Lower leg skin (tissue), 2 donors: ENCODE measurements around a stretch of chr7.

DNA sequence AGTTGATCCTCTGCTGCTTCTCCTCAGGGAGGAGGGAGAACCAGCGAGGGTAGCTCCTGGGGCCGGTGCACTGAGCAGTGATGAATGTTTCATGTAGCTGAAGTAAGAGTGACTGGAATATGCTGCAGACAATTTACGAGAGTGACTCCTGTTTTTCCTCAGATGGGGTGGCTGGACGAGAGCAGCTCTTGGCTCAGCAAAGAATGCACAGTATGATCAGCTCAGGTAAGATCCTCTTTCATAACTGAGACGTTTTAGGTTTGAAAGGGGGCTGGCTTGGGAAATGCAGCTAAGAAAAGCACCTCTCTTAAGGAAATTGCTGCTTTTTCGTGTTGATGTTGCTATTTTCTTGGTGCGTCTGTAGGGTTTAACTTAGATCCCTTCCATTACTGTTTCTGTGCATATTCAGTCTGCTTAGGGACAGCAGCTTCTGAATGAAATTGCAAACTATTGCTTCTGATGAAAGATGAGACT lies 588 bp downstream of the HDAC9 start:
- PRO-cap, result no peak
- RAMPAGE, long total RNA, 2 experiments, result no peak in any of the 2 experiments

DNA sequence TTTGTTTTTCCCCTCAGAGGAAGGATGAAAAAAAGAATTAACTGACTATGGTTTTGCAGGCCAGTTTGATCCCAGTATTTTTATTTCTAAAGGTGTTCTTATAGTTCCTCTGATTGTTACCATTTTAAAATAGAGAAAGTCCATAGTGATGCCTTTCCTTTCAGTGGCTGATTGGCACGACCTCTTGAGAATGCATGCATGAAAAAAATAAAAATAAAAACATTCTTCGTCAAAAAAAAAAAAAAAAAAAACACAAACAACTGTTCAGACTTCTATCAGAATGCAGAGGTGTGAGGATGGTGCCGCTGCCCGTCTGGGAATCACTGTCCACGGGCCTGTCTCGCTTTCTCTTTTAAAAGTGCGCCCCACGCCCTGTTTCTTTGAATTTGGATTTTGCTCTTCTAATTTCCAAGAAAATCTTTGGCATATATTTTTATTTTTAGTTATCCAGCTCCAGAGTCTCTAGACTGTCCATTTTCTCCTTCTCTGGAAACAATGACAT lies 1.8 kb downstream of the TWIST1 start:
- PRO-cap, result no peak
- RAMPAGE, long total RNA, 2 experiments, result no peak in any of the 2 experiments

- PRO-cap, result no peak
- RAMPAGE, long total RNA, 2 experiments, result no peak in any of the 2 experiments
Measured at GRCh38 chr7:19118079-19118725, 766 bp upstream of the TWIST1 start.

GRCh38 chr7:20125001-20125595 lies 92.1 kb downstream of the MACC1 start:
- PRO-cap, result no peak
- RAMPAGE, long total RNA, 2 experiments, result no peak in any of the 2 experiments

DNA sequence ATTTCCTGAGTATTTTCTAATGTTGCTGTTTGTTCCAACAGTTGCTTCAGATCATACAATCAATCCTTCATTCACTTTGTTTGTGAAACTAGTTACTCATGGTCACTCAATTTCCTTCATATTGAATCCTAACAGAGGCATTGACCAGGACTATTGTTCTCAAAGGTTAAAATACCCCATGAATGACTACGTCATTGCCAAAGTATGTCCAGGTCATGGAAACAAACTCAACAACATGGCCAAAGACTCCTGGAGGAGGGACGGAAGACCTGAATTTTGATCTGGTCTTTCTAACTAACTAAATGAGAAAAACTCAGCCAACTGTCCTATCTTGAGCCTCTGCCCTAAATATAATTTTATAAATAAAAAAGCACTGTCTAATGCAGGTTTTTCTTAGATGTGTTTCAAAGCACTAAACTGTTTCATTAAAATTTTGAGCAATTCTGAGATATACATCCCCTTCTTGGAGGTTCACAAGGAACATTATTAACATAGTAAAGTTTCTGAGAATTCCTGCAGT lies 53.9 kb upstream of the ABCB5 start:
- PRO-cap, result no peak
- RAMPAGE, long total RNA, 2 experiments, result no peak in any of the 2 experiments

DNA sequence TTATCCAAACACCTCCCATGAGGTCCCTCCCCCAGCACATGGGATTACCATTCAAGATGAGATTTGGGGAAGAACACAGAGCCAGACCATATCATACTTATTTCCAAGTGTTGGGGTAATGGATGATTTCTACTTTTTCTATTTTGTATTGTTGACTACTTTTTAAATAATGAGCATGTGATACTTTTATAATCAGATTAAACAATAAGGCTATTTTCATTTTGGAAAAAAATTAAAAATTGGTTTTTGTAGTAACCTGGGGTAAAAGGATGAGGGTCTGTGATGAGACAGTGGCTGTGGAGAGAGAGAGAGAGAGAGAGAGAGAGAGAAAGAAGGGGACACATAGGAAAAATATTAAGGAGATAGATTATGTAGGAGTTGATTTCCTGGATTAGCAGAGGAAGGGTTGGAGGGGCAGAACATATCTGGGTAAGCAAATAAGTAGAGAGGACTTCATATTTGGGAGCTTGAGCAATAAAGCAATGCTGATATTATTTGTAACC lies 301.3 kb upstream of the SP8 start:
- PRO-cap, result no peak
- RAMPAGE, long total RNA, 2 experiments, result no peak in any of the 2 experiments

- PRO-cap, result no peak
- RAMPAGE, long total RNA, 2 experiments, result no peak in any of the 2 experiments
Measured at GRCh38 chr7:22124996-22125817, 179.5 kb upstream of the CDCA7L start.

GRCh38 chr7:22301944-22302269 lies 55.0 kb downstream of the RAPGEF5 start:
- PRO-cap, result no peak
- RAMPAGE, long total RNA, 2 experiments, result no peak in any of the 2 experiments

GRCh38 chr7:22661259-22662564 lies 65.3 kb upstream of the IL6 start:
- PRO-cap, result no peak
- RAMPAGE, long total RNA, 2 experiments, result no peak in any of the 2 experiments

- PRO-cap, result no peak
- RAMPAGE, long total RNA, 2 experiments, result no peak in any of the 2 experiments
Measured at GRCh38 chr7:22842712-22843437, 20.2 kb upstream of the TOMM7 start.

- PRO-cap, result no peak
- RAMPAGE, long total RNA, 2 experiments, result no peak in any of the 2 experiments
Measured at GRCh38 chr7:23297826-23298432, 1.2 kb upstream of the MALSU1 start.

DNA sequence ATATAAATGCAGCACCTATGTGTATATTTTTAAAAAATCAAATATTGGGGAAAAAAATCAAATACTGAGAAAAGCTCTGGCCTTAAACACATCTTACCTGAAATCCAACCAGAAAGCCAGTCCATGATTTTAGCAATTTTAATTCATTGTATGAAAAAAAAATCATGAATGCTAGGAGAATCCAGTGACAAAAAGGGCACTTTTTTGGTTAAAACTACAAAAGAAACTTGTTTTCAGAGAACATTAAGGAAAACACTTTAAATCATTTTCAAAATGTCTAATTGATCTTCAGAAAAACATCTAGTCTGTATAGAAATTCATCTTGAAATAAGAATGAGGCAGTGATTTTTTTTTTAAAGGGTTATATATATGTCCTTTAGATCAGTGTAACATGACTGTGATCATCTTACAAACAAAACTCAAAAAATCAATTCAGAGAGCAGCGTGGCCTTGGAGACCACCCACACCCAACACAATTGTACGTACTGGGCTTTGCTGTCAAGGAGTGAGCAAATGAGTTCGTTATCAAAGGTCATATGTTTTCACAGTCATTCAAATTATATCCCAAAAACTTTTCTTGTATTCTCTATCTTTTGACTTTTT lies 11.4 kb downstream of the MALSU1 start:
- PRO-cap, result no peak
- RAMPAGE, long total RNA, 2 experiments, result no peak in any of the 2 experiments

DNA sequence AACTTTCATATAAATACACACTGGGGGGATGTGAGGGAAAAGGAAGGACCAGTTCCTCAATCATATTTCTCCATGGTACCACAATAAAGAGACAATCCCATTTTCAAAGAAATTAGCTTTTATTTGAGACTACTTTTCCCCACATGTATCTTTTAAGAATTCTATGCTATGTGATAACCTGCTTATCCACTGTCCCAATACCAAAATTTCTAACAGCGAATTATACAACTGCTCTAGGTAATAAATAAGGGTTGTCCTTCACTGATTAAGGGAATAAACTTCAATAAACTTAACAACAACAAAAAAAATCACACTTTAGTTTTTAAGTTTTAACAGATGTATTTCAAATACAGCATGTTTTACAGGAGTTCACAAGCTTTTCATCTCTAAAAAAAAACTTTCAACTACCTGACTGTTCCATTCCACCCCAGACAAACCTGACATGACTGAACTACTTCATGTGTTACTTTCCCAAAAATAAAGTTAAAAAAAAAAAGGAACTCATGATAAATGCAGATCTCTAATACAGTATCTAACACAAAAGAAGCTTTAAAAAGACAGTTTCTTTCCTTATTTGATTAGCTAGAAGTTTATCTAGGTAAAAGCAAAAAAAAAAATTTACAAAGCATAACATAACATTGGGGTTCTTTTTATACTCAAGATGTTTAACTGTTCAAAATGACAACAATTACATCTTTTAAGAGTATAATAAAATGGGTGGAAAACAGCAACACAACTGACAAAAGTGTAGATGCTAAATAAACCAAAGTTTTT lies 26.9 kb downstream of the TRA2A start:
- PRO-cap, result no peak
- RAMPAGE, long total RNA, 2 experiments, result no peak in any of the 2 experiments

- PRO-cap, result no peak
- RAMPAGE, long total RNA, 2 experiments, result no peak in any of the 2 experiments
Measured at GRCh38 chr7:23516264-23516679, 15.5 kb downstream of the TRA2A start.

- PRO-cap, result no peak
- RAMPAGE, long total RNA, 2 experiments, result no peak in any of the 2 experiments
Measured at GRCh38 chr7:23723041-23723393, 13.0 kb downstream of the STK31 start.

GRCh38 chr7:23759955-23760581 lies 50.0 kb downstream of the STK31 start:
- PRO-cap, result no peak
- RAMPAGE, long total RNA, 2 experiments, result no peak in any of the 2 experiments

DNA sequence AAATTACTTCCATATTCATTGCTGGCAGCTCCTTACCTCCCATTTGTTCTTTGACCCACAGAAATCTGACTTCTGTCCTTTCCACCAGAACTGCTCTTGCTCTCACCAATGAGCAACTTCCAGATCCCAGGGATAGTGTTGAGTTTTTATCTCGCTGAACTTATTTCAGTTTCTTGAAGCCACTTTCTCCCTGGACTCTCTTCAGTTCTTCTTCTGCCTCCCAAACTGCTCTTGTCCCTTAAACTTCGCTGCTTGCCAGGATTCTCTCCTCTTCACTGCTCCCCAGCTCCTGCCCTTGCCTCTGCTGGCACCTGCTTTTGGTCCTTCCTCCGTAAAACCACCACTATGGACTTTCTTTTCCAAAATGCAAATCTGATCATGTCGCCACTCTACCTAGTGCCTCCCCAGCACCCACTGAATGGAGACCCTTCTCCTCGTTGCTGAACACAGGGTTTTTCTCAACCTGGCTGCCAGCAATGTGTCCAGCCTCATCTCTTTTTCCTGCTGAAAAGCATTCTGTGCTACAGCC lies 92.8 kb upstream of the PALS2 start:
- PRO-cap, result no peak
- RAMPAGE, long total RNA, 2 experiments, result no peak in any of the 2 experiments

GRCh38 chr7:24688491-24689131 lies 68.7 kb downstream of the GSDME start:
- PRO-cap, result no peak
- RAMPAGE, long total RNA, 2 experiments, result no peak in any of the 2 experiments

DNA sequence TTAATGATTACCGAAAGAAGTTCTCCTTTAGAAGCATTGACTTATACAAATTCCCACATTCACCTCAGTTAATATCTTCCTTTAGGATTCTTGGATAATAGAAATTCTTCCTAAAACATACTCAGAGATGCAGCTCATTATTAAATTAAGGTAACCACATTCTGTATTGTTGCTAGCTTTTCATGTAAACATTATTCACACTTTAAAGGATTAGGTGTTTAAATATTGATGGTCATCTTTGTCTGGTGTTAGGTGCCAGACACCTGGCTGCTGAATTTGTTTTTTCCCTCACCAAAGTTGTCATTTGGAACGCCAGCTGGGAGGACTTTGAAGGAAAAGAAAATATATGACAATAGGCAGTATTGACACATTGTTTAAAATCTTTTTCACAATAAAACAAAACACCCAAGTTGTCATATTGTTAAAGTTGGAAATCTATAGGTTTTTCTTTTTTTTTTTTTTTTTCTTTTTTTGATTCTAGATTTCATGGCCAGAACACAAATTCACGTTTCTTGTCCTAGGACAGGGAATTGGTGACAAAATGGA lies 68.1 kb downstream of the GSDME start:
- PRO-cap, result no peak
- RAMPAGE, long total RNA, 2 experiments, result no peak in any of the 2 experiments

- PRO-cap, result no peak
- RAMPAGE, long total RNA, 2 experiments, result no peak in any of the 2 experiments
Measured at GRCh38 chr7:24728585-24729061, 28.6 kb downstream of the GSDME start.